SK-N-SH (cell line): ENCODE results near the genes TGIF2LY, RBMY1E and PRY2.

DNA sequence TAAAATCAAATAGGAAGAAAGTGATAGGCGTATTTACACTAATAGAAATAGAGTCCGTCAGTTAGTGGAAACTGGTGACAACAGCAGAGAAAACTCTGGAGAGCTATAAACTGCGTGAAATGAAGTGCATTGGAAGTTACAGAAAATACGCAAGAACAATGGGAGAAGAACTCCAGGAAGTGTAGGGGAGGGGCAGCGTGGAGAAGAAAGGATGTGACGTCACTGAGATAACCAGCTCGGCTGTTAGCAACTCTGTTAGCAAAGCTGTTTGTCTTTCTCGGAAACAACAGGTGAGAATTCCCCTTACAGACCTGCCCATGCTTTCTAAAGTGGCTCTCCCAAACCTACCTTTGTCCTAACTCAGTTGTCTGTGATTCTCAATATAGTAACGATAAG, at the start of gene TGIF2LY:
TSS of gene TGIF2LY (plus strand) at position 230 of the 396 bp plus-strand sequence.
- RRBS: no CpG with 5 or more reads among the region's 9 CpGs
CAGE:
- cytosol, long polyA plus RNA: no peak
- long polyA plus RNA: no peak
- nucleus, long polyA plus RNA: no peak

GRCh38 chrY:3775985-3776341, 197.1 kb downstream of the TGIF2LY start:
- RRBS: no CpG with 5 or more reads among the region's 3 CpGs
CAGE:
- cytosol, long polyA plus RNA: no peak
- long polyA plus RNA: no peak
- nucleus, long polyA plus RNA: no peak

DNA sequence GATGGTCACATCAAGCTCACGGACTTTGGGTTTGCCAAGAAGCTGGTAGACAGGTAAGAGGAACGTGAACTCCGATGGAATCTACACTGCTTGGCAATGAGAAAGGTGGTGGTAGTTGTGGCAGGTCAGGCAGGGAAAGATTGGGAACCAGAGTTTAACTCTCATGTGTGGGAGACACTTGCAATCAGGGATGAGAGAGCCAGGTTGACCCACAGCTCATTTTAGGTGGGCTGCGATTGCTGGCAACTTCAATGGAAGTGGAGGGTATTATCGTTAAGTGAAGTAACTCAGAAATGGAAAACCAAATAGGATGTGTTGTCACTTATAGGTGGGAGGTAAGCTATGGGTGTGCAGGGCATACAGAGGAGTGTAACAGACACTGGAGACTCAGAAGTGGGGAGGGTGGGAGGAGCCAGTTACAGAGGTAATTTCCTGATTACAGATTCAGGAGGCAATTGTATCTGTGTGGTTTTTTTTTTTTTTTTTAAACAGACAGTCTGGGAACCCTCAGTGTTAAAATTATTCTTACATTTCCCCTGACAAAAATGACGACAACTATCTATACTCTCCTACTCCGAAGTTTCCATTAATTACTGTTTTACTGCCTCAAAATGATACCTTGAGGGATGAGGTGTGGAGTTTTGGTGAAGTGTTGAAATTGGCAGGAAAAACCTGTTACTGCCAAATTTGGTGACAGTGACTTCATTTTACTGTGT, 414.7 kb upstream of the AMELY start:
- RRBS: no CpG with 5 or more reads among the region's 7 CpGs
CAGE:
- cytosol, long polyA plus RNA: no peak
- long polyA plus RNA: no peak
- nucleus, long polyA plus RNA: no peak

DNA sequence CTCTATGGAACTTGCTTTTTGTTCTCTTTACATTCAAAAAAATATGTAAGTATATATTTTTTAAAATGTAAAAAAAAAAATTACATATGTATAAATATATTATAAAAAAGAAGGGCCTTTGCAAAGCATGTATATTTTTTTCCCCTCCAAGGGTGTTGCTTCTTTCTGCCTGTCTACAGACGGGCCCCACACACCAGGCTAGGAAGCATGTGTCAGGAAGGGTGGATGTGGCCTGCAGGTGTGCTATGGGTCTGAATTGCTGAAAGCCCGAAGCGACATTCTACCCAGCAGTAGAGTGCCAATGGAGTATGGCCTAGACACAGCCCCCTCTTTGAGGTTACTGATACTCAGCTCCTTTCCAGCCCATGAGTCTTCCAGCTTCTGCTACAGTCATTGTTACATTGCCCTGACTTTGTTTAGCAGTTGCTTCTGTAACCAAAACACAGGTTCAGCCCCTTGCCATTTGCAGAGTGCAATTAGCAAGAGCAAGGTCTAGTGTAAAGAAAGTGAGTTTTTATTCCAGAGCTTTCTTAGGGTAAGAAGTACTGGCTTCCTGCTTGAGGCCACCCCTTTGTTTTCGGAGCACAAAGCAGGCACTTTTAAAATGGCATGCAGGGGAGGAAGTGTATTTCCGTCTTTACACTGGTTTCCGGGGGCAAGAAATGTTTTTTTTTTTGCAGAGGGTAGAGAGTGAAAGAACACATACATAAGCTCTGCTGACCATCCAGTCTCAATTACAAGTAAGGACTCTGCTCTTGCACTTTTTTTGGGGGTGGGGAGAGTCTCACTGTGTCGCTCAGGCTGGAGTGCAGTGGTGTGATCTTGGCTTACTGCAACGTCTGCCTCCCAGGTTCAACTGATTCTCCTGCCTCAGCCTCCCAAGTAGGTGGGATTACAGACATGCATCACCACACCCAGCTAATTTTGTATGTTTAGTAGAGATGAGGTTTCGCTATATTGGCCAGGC, 428.0 kb upstream of the AMELY start:
- RRBS: no CpG with 5 or more reads among the region's 9 CpGs
CAGE:
- cytosol, long polyA plus RNA: no peak
- long polyA plus RNA: no peak
- nucleus, long polyA plus RNA: no peak

DNA sequence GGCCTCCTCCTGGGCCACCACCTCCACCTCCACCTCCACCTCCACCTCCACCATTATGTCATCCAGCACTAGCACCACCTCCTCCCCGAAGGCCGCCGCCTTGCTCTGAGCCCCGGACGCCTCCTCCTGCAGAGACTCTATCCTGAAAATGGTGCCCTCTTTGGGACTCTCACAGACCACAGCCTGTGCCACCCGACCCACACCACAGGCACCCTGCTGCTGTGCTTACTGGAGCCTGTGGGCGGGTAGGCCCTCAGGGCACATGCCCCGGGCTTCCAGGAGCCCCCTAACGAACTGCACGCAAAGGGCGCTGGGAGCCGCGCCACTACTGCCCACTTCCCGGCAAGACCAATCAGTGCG, 541.2 kb downstream of the TSPY10 start:
- RRBS: no CpG with 5 or more reads among the region's 15 CpGs
CAGE:
- cytosol, long polyA plus RNA: no peak
- long polyA plus RNA: no peak
- nucleus, long polyA plus RNA: no peak

DNA sequence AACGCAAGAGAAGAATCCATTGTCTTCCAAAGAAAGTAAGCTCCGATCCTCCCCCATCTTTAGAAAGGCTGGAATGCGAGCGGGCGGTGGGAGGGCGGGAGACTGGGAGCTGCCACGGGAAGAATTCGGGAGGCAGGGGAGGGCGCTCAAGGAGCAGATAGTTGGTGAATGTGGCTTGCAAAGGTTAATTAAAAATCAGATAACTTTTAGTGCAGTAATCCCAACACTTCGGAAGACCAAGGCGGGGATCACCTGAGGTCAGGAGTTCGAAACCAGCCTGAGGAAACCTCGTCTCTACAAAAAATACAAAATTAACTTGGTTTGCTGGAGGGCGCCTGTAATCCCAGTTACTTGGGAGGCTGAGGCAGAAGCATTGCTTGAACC, 694 bp downstream of the TMSB4Y start:
- RRBS: no CpG with 5 or more reads among the region's 14 CpGs
CAGE:
- cytosol, long polyA plus RNA: no peak
- long polyA plus RNA: no peak
- nucleus, long polyA plus RNA: no peak

GRCh38 chrY:19816173-19816636, 71.7 kb upstream of the KDM5D start:
- RRBS: no CpG with 5 or more reads among the region's 12 CpGs
CAGE:
- cytosol, long polyA plus RNA: no peak
- long polyA plus RNA: no peak
- nucleus, long polyA plus RNA: no peak

DNA sequence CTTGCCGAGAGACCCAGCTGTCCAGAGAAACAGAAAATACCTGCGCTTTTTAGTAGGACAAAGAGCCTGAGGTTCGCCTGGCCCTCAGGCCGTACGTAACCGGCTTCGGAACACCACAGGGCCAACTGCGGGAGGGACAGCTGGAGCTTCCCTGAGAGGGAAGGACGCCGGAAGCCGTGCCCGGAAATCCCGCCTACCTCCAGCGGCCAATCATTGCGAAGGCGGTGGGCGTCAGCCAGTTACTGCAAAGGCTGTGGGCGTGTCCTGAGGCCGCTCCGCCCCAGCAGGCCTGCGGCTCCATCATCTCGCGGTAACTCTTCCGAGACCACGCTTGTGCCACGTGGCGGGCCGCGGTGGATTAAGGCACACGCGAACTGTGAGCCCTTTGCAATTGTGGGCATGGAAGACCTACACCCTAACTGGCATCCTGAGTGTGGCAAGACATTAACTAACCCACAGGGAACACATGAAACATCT, at the start of gene RBMY1E:
TSS of gene RBMY1E (minus strand) at position 153 of the 477 bp plus-strand sequence.
- RRBS: no CpG with 5 or more reads among the region's 31 CpGs
CAGE:
- cytosol, long polyA plus RNA: no peak
- long polyA plus RNA: no peak
- nucleus, long polyA plus RNA: no peak

DNA sequence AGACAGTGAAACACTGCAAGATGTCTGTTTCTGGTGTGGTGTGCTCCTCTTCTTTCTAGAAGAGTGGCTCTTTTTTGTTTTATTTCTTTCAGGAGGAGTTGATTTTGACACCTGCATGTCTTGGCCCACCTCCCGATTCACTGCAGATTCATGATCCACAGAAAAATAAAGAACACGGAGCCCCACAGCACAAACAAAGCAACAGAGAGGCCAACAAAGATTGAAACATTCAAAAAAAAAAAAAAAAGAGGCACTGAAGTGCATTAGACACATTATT, at the start of gene PRY2:
TSS of gene PRY2 (minus strand) at position 54 of the 277 bp plus-strand sequence.
- RRBS: no CpG with 5 or more reads among the region's 2 CpGs
CAGE:
- cytosol, long polyA plus RNA: no peak
- long polyA plus RNA: no peak
- nucleus, long polyA plus RNA: no peak